ENCODE results near the genes PXMP2, ZNF605 and ZNF84.

DNA sequence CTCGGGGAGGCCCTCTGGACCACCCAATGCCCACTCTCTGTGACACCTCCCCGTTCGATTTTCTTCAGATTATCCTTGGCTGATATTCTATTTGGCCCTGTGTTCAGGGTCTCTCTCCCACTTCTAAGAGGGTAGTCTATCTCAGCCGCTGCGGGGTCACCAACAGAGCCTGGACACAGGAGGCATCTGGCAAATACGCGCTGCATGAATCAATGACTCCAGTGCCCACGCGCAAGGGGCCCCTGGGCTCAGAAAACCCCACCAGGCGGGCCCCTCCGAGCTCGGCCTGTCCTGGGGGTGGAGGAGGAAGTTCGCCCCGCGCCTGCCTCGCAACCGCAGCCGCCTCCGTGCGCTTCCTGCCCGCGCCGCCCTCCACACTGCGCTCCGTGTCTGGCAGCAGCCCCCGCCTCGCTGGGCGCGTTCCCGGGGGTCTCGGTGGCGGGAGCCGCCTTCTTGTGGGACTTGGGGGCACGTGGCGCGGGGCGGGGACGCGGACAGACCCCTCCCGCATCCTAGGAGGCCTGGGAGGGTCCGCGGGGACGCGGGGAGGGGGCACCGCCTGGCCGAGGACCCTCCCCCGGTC, 868 bp upstream of the FBRSL1 start:
- RRBS, 2 experiments: no CpG with 5 or more reads among the region's 47 CpGs

- RRBS, 2 experiments: 96 to 97% methylated on average over 11 of the region's 29 CpGs
Measured at GRCh38 chr12:132525731-132526076, 35.8 kb downstream of the FBRSL1 start.

DNA sequence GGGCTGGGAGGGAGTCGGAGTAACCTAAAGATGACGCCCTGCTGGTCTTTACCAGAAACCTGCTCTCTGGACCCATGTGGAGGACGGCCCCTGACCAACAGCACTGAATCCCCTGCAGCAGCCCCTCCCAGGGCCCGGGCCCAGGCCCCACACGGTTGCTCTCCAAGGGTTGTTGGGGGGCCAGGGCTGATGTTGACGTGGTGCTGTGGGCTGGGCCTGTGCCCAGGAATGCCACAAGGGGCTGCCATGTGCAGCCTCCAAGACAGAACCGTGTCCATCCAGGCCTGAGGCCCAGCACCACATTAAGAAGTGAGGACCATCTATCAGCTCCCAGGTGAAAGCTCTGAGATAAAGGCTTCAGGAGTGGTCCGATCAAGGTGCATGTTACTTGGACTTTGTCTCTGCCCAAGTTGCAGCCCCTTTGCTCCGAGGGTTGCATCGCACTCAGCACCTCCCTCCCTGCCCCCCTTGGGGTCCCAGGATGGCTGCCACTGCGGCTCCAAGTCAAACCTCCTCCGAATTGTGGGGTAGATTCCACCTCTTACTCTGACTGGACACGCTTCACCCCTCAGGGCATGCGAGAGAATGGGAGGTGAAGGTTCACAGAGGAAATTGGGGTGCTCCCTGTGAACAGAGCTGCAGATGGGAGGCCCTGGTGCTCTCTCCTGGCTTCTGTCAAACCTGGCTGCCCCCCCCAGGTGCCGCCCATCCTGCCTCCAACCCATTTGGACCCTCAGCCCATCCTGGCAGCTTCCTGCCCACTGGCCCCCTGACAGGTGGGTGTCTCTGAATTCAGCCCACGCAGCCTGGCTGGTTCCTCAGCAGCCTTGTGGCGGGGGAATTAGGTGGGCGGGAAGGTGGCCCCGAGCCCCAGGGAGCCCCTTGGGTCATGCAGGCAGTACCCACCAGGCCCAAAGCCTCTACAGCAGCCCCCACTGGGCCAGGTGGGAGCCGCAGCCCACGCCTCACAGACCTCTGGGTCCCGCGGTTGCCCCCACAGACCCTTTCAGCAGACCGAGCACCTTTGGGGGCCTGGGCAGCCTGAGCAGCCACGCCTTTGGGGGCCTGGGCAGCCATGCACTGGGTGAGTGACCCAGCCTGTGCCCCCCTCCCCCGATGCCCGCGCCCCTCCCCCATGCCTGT, 29.3 kb downstream of the LRCOL1 start:
- RRBS, 2 experiments: no CpG with 5 or more reads among the region's 28 CpGs

GRCh38 chr12:132597723-132598178, 12.6 kb downstream of the LRCOL1 start:
- RRBS, 2 experiments: no CpG with 5 or more reads among the region's 37 CpGs

GRCh38 chr12:132602327-132602808, 8.0 kb downstream of the LRCOL1 start:
- RRBS, 2 experiments: no CpG with 5 or more reads among the region's 18 CpGs

- RRBS, 2 experiments: no CpG with 5 or more reads among the region's 26 CpGs
Measured at GRCh38 chr12:132602809-132603356, 7.5 kb downstream of the LRCOL1 start.

- RRBS, 2 experiments: 17 to 18% methylated on average over 10 of the region's 37 CpGs
Measured at GRCh38 chr12:132604064-132604914, 6.1 kb downstream of the LRCOL1 start.

DNA sequence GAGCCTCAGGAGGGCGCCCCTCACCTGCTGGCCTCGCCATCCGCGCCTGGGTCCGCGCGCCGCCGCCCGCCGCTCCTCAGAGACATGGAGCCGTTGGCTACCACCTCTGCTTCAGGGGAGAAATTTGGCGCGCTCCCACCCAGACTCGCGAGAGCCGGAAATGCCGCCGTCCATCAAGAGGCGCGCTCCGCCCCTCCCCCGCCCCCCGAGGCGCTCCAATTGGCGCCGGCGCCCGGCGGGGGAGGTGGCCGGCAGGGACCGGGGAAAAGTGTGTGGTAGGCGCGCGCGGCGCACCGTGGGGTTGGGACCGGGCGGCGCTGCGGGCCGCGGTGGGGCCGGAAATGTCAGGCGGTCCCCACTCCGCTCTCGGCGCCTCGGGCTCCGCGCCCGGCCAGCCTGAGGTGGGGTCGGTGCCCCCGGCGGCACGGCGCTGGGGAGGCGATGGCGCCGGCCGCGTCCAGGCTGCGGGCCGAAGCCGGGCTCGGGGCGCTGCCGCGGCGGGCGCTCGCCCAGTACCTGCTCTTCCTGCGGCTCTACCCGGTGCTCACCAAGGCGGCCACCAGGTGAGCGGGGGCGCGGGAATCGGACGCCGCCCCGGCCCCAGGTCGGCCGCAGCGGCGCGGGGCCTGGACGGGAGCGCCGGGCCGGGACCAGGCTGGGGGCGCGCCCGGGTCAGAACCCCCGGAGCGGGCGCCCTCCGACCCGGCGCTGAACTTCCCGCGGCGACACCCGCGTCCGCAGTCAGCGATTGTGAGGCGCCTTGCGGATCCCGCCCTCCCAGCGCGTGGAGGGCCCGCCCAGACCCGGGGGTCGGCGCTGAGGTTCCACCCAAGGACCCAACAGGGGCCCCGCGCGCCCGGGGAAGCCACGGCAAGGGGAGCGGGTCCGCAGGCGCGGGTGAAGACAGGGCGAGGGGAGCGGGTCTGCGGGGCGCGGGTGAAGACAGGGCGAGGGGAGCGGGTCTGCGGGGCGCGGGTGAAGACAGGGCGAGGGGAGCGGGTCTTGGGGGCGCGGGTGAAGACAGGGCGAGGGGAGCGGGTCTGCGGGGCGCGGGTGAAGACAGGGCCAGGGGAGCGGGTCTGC, at the start of gene PXMP2:
Gene PXMP2 (plus strand): TSS at position 358 of the 1,083 bp plus-strand sequence.
- RRBS, 2 experiments: 1% methylated on average over 73 of the region's 146 CpGs

DNA sequence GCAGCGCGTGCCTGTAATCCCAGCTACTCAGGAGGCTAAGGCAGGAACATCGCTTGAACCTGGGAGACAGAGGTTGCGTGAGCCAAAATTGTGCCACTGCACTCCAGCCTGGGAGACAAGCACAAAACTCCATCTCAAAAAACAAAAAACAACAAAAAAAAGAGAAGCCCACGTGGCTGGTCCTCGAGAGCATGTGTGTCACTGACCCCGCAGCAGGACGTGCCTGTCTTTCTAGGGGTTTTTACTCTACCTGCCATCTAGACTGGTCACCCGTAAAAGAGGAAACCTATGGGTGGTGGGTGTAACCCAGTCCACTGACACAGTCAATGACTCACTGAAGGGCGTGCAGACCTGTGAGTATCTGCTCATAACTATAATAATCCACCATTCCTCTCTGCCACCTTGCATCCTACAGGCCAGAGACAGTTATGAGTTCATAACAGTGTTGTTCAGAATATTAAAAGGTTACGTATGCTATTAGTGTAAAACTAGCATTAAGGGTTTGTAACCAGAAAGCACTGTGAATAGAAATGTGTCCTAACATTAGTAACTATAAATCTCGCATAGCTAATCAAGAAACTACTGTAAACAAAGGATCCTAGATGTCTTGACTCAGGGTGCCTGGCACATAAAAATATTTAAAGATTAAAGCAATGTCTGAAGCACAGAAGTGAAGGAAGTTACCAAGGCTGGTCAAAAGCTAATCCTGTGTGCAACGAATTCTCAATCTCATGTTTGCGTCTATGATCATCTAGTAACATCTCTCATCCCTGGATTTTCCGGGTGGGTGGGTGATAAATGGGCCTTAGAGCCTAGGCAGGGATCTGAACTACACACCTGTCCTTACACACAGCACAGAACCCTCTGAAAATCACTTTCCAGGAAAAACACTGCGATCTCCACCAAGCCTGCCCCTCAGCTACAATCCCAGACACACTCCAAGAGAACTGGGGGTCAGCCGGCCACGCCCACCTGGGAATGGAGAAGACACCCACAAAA, 4.4 kb downstream of the GOLGA3 start:
- RRBS, 2 experiments: no CpG with 5 or more reads among the region's 18 CpGs

DNA sequence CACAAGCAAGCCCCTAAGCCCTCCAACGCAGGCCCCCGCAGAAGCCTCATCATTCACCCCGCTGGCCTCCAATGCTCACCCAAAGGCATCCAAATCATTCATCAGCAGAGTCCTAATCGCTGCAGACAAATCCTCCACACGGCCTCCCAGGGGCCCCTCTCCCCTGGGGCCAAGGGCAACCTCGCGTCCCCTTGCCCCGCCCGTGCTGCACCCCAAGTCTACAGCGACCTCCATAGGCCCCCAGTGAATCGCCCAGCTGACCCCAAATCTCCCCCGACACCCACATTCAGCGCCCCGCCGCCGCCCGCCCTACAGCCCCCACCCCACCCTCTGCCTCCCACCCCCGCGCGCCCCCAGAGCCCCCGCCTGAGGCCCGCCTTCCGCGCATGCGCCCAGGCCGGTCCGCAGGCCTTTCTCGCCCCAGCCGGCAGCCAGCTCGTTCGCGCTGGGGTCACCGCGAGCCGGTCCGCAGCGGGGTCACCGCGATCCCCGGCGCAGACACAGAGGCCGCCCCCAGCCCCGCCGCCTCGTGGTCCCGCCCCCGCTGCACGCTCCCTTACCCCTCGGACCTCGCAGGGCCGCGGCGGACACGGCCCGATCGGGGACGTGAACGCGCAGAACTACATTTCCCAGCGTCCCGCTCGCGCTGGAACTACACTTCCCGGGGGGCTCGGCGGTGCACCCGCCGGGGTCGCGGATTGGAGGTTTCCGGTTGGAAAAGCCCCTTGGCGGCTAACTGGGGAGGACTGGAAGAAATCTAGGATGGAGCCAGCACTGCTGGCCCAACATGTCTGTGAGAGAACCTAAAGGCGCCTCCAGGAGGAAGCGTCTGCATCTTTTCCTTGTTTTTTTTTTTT, at the start of gene ZNF605:
Gene ZNF605 (minus strand): TSS at position 624 of the 857 bp plus-strand sequence.
- RRBS, 2 experiments: 2 to 4% methylated on average over 7 of the region's 74 CpGs

GRCh38 chr12:133037157-133038243, at the start of gene ZNF84:
Gene ZNF84 (plus strand): TSS chr12:133037509.
- RRBS, 2 experiments: 1 to 2% methylated on average over 10 to 20 of the region's 108 CpGs

GRCh38 chr12:133082876-133083563, 2.3 kb downstream of the ZNF140 start:
- RRBS, 2 experiments: no CpG with 5 or more reads among the region's 4 CpGs

DNA sequence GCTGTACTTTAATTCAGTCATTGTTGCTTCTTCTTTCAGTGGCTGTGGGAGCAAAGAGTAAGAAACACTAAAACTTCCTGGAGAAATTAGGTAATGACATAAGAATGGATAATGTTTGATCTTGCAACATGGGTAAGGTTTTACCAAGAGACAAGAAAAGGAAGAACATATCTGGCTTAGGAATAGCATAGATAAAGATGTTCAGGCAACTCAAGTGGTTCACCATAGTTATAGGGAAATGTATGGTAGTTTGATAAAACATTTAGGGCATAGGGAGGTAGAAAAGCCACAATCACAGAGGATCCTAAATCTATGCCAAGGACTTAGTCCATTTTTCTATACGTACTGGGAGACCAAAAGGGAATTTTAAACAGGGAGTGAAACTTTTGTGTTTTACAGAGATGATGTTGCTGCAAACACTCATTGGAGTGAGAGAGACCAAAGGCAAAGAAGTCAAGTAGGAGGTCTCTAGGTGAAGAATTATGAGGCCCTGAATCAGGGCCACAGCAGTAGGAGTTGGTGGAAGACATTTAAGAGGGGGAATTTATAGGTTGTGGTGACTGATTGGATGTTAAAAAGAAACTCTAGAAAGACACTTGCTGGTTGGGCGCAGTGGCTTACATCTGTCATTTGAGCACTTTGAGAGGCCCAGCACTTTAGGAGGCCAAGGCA, 8.9 kb downstream of the ZNF10 start:
- RRBS, 2 experiments: no CpG with 5 or more reads among the region's 2 CpGs

Measured in bronchial epithelial cell (primary cell).